SK-N-DZ (cell line): ENCODE measurements around the genes RUNX3 and MAN1C1.

DNA sequence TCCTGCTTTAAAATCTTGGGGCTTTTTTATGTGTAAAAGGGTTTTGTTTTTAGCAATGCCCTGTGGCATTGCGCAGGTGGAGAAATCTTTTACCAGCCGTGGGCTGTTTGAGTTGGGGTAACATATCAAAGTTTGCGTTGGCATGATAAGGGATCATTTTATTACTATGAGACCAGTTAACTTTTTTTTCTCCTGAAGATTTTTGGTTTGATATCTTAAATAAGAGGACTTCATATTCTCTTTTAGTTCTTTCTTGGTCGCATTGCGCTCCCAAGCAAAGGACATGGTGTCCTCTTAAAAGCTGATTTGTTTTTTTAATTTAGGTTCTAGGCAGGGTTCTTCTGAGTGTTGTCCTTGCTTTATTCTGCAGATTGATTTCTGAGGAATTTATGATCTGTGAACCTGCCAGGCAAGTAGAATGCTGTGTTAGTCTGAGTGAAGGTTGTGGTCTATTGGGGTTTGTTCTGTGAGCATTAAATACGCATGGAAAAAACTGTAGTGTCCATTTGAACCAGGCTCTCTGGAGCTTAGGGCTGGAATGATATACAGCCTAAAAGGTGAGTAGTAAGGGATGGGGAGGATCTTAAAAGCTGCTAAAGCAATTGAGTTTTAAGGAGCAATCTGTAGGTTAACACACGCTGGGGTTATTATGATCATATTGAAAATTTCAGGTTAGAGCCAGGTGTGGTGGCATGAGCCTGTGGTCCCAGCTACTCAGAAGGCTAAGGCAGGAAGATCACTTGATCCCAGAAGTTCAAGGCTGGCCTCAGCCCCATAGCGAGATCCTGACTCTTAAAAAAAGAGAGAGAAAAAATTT, 12.4 kb downstream of the SRRM1 start:
RAMPAGE:
- cytosol, long total RNA: no peak
- nucleus, long total RNA: no peak

DNA sequence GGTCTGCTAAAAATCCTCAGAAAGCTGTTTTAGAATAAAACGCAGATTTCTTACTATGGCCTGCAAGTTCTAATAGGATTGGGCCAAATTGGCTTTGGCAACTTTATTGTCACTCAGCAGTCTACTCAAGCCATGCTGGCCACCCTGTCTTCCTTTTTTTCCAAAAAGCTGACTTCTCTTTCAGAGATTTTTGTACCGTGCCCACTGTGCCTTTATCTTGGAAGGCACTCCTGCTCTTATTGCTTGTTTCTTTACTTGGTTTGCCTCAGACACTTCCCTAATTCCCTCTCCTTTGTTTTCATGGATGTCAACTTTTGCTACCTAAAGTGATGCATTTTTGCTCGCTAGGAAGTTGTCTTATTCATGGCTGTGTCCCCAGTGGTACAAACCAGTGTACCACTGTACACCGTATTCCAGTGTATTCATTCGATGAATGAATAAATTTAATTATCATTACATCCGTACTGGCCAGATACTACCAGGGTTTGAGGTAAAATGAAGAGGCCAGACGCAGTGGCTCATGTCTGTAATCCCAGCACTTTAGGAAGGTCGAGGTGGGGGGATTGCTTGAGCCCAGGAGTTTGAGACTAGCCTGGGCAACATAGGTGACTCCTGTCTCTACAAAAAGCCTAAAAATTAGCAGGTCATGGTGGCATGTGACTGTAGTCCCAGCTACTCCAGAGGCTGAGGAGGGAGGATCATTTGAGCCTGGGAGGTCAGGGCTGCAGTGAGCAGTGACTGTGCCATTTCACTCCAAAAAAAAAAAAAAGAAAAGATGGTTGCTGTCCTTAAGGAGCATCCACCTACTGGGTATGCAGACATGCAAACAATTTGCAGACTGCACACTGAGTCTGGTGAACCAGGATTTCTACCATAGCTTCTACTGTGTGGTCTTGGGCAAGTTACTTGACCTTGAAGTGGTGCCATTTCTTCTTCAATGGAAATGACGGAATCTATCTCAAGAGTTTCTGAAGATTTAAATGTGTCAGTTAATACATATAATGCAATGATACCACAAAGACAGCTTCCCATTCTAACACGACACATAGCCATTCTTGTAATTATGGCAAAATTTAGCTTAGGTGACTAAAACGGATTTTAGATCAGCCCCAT, 34.1 kb downstream of the SRRM1 start:
RAMPAGE:
- cytosol, long total RNA: no peak
- nucleus, long total RNA: no peak

GRCh38 chr1:24714693-24715400, 30.4 kb upstream of the CLIC4 start:
RAMPAGE:
- cytosol, long total RNA: no peak
- nucleus, long total RNA: no peak

DNA sequence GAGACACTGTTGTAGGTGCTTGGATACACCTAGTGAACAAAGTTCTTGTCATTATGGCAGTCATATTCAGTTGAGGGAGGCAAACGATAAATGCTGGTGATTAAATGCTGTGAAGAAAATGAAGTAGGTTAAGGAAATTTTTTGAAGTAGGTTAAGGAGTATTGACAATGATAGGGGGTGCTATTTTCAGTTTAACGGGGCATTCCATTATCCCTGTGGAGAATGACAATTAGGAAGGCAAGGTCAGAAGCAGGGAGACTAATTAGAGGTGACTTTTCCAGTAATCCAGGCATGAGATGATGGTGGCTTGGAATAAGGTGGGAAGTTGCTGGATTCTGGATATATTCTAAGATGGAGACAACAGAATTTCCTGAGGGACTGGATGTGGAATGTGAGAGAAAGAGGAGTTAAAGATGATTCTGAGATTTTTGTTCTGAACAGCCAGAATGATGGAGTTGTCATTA, 15.5 kb downstream of the CLIC4 start:
RAMPAGE:
- cytosol, long total RNA: no peak
- nucleus, long total RNA: no peak

DNA sequence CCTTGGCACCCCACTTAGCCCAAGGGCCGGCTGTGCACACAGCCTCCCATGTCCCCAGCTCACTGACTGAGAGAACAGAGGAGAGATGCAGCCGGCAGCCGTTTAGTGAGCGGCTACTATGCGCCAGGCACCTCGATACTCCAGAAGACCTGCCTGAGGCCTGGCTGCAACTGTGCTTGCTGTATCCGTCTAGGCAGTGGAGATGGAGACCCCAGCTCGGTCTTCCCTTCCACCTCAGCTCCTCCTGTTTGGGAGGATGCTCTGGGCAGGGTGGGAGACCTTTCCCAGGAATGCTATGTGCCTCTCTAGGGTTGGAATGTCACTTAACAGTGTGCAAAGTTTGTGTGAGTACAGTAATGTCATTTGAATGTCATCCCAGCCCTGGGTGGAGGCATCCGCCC, 23.6 kb downstream of the RUNX3 start:
RAMPAGE:
- cytosol, long total RNA: no peak
- nucleus, long total RNA: no peak

GRCh38 chr1:24909540-24910039, 20.5 kb downstream of the RUNX3 start:
RAMPAGE:
- cytosol, long total RNA: no peak
- nucleus, long total RNA: no peak

GRCh38 chr1:24914169-24914564, 15.9 kb downstream of the RUNX3 start:
RAMPAGE:
- cytosol, long total RNA: no peak
- nucleus, long total RNA: no peak

DNA sequence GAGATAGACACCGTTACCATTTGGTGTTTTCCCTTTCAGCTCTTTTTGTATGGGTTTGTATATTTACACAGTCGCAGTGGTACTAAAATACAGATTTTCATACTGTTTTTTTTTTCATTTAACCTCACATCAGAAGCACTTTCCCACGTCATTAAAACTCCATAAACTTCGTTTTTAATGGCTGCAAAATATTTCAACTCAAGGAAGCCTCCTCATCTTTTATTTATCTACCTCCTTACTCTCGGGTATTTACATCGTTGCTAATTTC, 10.4 kb downstream of the RUNX3 start:
RAMPAGE:
- cytosol, long total RNA: no peak
- nucleus, long total RNA: no peak

DNA sequence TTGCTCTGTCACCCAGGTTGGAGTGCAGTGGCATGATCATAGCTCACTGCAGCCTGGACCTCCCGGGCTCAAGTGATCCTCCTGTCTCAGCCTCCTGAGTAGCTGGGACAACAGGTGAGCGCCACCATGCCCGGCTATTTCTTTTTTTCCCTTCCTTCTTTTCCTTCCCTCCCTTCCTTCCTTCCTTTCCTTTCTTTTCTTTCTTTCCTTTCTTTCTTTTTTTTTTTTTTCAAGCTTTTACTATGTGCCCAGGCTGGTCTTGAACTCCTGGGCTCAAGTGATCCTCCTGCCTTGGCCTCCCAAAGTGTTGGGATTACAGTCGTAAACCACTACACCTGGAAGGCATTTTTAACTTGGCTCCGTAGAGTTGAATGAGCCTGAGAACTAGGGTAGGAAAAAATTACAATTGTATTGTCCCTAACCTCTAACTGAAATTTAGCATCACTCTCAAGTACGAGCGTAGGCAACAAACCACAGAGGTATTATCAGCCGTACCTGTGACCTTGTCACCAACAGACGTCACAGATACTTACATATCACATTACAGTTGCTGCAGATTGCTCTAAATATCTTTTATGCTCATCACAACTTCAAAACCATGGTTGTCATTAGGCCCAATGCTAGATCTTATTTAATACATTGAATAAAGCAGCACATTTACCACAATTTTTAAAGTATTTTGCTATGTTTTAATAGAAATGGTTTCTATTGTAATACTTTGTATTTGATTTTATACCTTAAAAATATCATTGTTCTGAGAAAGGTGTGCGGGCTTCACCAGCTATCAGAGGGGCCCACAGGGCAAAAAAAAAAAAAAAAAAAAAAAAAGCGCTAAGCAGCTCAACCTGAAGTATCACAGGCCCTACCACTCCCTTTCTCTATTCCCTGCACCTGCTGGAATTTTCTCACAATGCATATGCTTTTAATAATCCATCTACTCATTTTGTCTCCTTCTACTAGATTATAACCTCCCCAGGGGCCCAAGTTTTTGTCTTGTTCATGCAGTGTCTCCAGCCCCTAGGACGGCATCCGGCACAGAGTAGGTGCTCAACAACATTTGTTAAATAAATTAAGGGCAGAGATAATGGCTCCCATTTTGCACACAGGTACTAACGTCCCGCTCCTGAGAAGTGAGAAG, 7.7 kb downstream of the RUNX3 start:
RAMPAGE:
- cytosol, long total RNA: no peak
- nucleus, long total RNA: no peak

DNA sequence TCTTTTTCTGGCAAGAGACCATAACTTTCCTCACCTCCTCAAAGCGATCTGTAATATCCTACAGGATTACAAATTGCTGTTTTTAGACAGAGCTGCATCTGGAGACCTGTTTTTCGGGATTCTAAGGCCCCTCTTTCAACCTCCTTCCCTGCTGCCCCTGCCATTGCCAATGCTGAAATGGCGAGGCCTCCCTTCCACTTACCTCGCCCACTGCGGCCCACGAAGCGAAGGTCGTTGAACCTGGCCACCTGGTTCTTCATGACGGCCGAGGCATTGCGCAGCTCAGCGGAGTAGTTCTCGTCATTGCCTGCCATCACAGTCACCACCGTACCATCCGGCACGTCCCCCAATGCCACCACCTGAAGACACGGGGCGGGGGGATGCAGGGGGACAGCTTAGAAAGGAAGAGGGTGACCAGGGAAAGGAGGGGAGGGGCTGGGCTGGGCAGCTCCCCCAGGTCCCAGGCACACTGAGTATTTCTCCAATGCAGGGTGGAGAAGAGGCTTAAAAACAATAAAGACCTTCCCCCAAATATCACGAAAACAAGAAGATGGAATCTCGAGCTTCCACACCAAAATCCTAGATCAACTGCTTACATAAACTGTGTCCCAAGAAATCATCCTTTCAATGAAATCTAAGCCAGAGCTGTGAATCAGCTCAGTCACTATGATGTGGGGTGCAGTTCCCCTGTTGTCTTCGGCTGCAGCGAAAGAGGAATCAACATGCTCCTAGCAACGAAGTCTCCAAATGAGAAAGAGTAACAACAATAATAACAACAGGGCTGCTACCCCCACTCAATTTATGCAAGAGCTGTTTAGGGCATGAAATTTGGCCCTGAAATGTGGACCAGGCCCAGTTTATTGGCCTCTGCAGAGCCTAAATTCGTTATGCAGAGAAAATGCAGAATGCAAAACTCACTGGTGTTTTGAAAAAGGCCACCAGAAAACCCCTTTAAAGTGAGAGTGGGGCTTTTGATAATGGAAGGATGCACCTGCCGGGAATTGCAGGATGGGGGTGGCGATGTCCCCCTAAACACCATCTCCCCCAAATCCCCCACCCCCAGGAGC, 2.4 kb downstream of the RUNX3 start:
RAMPAGE:
- cytosol, long total RNA: no peak
- nucleus, long total RNA: no peak

DNA sequence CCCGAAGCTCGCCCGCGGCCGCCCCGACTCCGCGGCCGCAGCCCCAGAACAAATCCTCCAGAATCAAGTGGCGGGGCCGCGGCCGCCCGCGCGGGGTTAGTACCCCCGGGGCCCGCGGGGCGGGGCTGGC, at the start of gene RUNX3:
TSS of gene RUNX3 (minus strand) at position 72 of the 130 bp plus-strand sequence.
RAMPAGE:
- cytosol, long total RNA: no peak
- nucleus, long total RNA: no peak

RAMPAGE:
- cytosol, long total RNA: no peak
- nucleus, long total RNA: no peak
Observed at GRCh38 chr1:25334578-25334849, 3.6 kb upstream of the TMEM50A start.

RAMPAGE:
- cytosol, long total RNA: no peak
- nucleus, long total RNA: no peak
Observed at GRCh38 chr1:25360565-25361629, 22.8 kb downstream of the TMEM50A start.

RAMPAGE:
- cytosol, long total RNA: no peak
- nucleus, long total RNA: no peak
Observed at GRCh38 chr1:25434501-25434983, 3.8 kb downstream of the MACO1 start.

RAMPAGE:
- cytosol, long total RNA: no peak
- nucleus, long total RNA: no peak
Observed at GRCh38 chr1:25556769-25557399, 13.5 kb downstream of the LDLRAP1 start.

DNA sequence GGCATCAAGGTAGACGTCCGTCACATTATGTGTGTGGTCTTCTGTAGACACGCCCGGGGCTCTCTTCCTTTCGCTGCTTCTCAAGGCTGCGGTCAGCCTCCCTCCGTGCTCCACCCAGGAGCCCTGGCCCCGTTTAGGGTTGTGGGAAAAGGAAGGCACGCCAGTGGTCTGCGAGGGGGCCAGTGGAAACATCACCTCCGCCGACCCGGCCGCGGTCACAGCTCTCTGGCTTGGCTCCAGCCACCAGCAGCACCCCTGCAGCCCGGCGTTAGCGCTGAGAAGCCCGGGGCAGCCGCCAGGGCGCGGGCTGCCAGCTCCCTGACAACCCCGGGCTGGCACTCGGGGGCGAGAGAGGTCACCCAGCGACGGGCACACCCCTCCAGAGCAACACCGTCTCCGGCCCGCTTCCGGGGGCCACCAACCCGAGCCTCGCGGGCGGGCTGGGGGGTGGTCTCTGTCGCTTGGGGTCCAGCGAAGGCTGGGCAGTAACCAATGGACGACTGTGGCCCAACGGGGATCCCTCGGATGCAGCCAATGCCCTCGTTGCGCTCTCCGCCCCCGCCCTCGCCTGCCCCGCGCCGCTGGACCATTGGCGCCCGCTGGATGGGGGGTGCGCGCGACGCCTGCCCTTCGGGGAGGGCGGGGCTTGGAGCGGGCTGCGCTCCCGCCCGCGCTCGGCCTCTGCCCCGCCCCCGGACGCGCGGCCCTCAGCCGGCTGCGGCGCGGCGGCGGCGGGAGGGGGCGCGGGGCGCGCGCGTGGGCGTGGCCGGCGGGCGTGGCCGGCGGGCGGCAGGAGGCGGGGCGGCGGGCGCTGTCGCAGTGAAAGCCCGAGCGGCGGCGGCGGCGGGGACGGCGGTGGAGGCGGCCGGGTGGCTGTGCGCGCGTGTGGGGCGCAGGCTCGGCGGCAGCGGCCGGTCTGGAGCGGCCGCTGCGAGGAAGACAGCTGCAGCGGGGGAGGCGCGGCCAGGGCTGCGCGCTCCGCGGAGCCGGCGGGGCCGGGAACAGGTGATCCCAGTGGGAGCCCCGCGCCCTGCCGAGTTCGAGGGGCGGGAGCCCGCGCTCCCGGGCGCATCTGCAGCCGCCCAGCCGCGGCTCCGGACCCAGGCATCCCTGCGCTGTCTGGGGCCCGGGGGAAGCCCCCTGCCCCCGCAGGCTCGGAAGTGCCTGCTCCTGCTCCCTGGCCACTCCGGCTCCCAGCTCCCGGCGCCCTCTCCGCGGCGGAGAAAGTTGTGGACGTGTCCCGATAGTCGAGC, at the start of gene MAN1C1:
TSS of gene MAN1C1 (plus strand) at position 819 of the 1,253 bp plus-strand sequence.
RAMPAGE:
- cytosol, long total RNA: no peak
- nucleus, long total RNA: no peak

GRCh38 chr1:25631523-25632133, 15.0 kb downstream of the MAN1C1 start:
RAMPAGE:
- cytosol, long total RNA: no peak
- nucleus, long total RNA: no peak

RAMPAGE:
- cytosol, long total RNA: no peak
- nucleus, long total RNA: no peak
Observed at GRCh38 chr1:25727785-25728635, 72.0 kb upstream of the SELENON start.

GRCh38 chr1:25743992-25744630, 55.9 kb upstream of the SELENON start:
RAMPAGE:
- cytosol, long total RNA: no peak
- nucleus, long total RNA: no peak

DNA sequence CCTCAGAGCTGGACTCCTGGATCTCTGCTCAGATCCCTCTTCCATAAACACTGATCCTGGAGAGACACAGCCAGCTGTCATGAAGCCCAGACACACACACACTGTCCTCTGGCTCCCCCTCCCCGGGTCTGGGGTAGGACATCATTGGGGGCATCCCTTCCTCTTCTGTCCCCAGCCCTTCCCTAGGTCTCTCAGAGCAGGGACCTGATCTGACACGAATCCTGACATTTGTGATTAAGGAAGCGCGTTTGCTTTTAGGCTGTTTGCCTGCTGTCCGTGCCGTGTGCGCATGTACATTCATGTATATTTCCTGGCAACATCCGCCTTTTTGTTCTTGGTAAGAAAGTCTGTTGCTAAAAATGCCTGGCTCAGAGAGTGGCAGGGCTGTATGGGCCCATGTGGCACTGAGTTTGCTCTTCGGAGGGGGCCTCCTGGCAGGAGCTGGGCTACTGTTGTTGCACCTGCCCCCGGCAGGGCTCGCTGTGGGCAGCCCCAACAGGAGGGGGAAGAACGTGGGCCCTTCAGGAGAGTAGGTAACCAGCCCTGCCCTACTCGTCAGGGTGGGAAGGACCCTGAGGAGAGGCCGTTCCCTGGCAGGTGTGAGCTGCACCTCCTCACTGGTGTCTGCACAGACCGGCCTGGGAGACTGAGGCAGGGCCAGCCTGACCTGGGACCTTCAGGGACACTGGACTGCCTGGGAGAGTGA, 45.2 kb upstream of the SELENON start:
RAMPAGE:
- cytosol, long total RNA: no peak
- nucleus, long total RNA: no peak